Endothelial cell of umbilical vein (primary cell): ENCODE measurements around a stretch of chr16.

DNA sequence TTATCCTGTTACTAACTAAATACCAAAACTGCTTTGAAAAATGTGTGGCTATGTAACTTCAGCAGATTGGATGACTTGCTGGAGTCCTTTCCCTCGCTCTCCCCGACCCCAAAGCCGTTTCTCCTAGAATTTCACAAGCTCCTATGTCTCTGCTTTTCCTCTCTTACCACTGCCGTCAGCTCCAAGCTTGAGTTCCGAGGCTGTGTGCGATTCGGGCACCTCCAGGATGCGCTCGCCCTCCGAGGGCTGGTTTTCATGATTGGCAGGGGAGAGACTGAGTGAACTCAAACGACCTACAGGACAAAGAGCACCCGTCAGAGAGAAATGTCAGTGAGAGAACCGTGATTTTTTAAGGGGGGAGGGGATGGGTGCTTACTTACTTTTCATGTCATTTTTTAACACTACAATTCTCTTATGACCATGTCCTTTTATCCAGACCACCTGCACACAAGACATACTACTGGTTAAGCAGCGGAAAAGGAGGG lies 42.7 kb downstream of the MARF1 start:
- PRO-cap: no peak
CAGE:
- cytosol, long polyA minus RNA: no peak
- cytosol, long polyA plus RNA: no peak
- long polyA plus RNA: no peak
- nucleus, long polyA minus RNA: no peak
- nucleus, long polyA plus RNA: no peak

GRCh38 chr16:15803494-15804112 lies 53.2 kb downstream of the MYH11 start:
- PRO-cap: no peak
CAGE:
- cytosol, long polyA minus RNA: no peak
- cytosol, long polyA plus RNA: no peak
- long polyA plus RNA: no peak
- nucleus, long polyA minus RNA: no peak
- nucleus, long polyA plus RNA: no peak

DNA sequence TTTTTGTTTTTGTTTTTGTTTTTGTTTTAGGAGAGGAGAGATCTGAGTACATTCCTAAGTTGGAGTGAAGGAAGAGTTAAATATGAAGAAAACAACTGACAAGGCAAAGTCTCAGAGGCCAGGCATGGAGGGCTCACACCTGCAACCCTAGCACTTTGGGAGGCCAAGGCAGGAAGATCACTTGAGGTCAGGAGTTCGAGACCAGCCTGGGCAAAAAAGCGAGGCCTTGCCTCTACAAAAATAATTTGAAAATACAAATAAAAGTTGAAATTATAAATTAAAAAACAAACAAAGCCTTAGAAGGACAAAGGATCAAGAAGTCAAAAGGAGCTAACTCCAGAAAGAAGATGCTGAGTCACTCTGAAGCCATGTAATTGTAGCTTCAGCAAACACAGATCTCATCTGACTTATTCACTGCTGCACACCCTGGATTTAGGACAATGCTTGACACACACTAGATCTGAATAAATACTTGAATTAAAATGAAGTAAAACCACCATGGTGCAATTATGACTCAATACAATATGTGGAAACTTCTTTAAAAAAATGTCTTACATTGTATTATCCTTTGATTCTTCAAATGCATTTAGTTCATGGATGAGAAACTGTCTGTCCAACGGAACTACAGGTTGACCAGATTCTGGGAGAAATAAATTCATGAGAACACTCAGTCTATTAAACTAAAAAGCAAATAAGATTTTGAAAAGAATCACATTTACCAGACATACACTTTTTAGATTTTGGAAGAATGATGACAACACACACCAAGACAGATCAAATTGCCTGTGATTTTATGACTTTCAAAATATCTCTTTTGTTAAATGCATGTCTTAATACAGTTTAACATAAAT lies 8.9 kb downstream of the CEP20 start:
- PRO-cap: no peak
CAGE:
- cytosol, long polyA minus RNA: no peak
- cytosol, long polyA plus RNA: no peak
- long polyA plus RNA: no peak
- nucleus, long polyA minus RNA: no peak
- nucleus, long polyA plus RNA: no peak

- PRO-cap: no peak
CAGE:
- cytosol, long polyA minus RNA: no peak
- cytosol, long polyA plus RNA: no peak
- long polyA plus RNA: no peak
- nucleus, long polyA minus RNA: no peak
- nucleus, long polyA plus RNA: no peak
Measured at GRCh38 chr16:15961561-15962109, 12.2 kb downstream of the ABCC1 start.

DNA sequence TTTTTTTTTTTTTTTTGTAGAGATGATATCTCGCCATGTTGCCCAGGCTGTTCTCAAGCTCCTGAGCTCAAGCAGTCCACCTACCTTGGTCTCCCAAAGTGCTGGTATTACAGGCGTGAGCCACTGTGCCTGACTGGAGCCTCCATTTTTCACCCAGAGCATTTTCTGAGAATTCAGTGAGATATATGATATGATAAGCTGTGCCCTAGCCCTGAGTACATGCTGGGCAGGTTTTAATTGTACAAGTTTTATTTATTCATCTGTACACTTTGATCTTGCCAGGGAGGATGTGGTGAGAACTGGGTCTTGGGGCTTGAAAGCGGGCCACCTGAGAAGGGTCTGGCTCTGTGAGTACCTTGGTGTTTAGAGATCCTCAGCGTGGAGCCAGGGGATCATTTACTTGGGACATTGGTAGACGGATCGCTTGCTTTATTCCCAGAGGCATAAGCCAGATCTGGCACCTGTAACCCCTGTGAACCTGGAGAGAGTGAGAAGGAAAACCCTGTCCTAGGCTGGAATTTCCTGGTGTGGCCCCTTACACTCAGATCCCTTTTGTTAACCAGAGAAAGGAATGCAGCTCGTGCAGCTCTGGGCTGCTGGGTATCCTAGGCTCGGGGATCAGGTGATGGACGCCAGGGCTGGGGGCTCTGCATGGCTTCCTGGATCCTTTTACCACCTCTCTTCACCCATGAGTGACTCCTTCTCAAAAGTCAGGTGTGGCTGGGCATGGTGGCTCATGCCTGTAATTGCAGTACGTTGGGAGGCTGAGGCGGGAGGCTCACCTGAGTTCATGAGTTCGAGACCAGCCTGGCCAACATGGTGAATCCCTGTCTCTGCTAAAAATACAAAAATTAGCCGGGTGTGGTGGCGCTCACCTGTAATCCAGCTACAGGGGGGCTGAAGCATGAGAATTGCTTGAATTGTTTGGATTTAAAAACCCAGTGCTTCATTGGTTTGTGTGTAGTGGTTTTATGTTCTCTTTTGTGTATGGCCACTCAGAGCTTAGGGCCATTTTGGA lies 92.0 kb downstream of the ABCC1 start:
- PRO-cap: no peak
CAGE:
- cytosol, long polyA minus RNA: no peak
- cytosol, long polyA plus RNA: no peak
- long polyA plus RNA: no peak
- nucleus, long polyA minus RNA: no peak
- nucleus, long polyA plus RNA: no peak

- PRO-cap: no peak
CAGE:
- cytosol, long polyA minus RNA: no peak
- cytosol, long polyA plus RNA: no peak
- long polyA plus RNA: no peak
- nucleus, long polyA minus RNA: no peak
- nucleus, long polyA plus RNA: no peak
Measured at GRCh38 chr16:16045442-16046302, 96.3 kb downstream of the ABCC1 start.

DNA sequence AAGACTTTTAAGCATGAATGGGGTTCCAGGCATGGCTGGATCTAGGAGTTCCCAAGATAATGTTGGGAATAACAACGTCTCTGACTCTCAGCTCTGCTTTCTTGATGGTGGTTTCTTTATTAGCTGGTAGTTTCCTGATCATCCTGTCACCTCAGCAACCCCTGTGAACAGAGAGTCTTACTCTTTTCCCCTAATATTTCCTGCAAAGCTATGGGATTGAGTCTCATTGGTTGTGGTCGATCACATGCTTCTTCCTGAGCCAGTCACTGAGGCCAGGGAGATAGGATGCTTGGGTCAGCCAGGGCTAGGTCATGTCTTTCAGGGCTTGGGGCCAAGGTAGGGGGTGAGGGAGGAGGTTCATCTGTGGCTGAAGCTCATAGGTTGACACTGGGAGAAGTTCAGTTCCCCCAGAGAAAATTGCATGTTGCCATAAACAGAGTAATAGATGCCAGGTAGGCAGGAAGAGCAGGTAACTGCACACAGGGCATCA lies 114.3 kb downstream of the ABCC1 start:
- PRO-cap: no peak
CAGE:
- cytosol, long polyA minus RNA: no peak
- cytosol, long polyA plus RNA: no peak
- long polyA plus RNA: no peak
- nucleus, long polyA minus RNA: no peak
- nucleus, long polyA plus RNA: no peak

DNA sequence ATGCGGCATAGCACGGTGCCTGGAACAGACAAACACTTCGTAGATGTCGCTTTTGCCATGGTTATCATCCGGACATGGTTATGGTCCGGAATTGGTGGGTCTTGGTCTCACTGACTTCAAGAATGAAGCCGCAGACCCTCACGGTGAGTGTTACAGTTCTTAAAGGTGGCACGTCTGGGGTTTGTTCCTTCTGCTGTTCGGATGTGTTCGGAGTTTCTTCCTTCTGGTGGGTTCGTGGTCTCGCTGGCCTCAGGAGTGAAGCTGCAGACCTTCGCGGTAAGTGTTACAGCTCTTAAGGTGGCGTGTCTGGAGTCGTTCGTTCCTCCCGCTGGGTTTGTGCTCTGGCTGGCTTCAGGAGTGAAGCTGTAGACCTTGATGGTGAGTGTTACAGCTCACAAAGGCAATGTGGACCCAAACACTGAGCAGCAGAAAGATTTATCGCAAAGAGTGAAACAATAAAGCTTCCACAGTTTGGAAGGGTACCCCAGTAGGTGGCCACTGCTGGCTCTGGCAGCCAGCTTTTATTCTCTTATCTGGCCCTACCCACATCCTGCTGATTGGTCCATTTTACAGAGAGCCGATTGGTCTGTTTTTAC lies 119.5 kb downstream of the ABCC6 start:
- PRO-cap: no peak
CAGE:
- cytosol, long polyA minus RNA: no peak
- cytosol, long polyA plus RNA: no peak
- long polyA plus RNA: no peak
- nucleus, long polyA minus RNA: no peak
- nucleus, long polyA plus RNA: no peak

DNA sequence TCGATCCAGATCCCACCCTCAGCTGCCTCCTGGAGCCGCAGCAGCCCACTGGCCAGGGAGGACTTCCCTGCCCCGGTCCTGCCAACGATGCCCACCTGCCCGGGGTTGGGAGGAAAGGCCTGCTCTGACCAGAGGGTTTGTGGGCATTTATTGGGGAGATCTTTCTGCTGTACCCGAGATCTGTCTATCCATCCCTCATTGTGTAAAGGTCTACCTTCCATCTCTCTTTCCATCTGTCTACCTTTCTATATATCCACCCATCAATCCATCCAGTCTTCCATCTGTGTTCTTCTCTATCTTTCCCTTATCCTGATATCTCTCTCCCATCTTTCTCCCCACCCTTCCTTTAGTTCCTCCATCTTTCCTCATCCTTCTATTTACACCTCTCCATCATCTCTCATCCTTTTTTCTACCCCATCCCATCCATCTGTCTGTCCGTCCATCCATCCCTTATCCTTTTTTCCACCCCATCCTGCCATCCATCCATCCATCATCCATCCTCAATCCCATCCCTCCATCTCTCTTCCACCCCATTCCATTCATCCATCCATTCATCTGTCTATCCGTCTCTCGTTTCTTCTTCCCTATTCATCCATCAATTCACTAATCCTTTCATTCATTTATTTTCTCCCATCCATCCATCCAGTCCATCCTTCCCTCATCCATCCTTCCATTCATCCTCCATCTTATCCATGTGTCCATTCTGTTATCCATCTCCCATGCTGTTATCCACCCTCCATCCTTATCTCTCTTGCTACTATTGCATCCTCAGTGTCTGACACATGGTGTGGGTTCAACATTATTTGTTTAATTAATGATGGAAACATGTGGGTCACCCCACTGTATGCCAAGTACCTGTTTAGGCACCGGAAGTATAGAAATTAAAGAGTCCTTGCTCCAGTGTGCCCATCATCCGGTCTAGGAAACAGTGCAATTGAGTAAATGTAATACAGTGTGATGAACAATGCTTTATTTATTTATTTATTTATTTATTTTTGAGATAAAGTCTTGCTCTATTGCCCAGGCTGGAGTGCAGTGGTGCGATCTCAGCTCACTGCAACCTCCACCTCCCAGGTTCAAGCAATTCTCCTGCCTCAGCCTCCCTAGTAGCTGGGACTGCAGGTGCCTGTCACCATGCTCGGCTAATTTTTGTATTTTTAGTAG lies 68.0 kb downstream of the ABCC6 start:
- PRO-cap: no peak
CAGE:
- cytosol, long polyA minus RNA: no peak
- cytosol, long polyA plus RNA: no peak
- long polyA plus RNA: no peak
- nucleus, long polyA minus RNA: no peak
- nucleus, long polyA plus RNA: no peak

- PRO-cap: no peak
CAGE:
- cytosol, long polyA minus RNA: no peak
- cytosol, long polyA plus RNA: no peak
- long polyA plus RNA: no peak
- nucleus, long polyA minus RNA: no peak
- nucleus, long polyA plus RNA: no peak
Measured at GRCh38 chr16:17125545-17125987, 345.2 kb downstream of the XYLT1 start.

DNA sequence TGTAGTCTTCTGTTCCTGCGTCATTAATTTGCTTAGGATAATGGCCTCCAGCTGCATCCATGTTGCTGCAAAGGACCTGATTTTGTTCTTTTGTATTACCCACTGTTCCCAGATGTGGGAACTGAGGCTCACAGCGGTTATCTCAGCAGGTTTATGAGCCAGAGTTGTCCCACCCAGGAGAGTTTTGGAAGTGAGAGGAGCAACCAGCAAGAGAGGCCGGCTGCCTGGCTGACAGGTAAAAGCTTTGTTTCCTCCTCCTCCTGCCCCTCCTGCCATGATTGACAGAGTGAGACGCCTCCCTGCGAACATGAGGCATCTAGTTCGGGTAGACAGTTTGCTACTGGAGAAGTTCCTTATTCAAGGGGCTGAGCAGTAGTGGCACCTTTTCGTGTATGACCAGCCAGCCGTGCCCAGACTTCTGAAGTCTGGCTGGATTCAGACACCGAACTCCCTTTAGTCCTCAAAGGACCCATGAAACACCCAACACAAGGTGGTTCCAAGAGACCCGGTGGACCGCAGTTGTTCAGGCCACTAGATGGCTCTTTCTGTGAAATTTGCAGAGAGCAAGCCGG lies 192.9 kb downstream of the XYLT1 start:
- PRO-cap: no peak
CAGE:
- cytosol, long polyA minus RNA: no peak
- cytosol, long polyA plus RNA: no peak
- long polyA plus RNA: no peak
- nucleus, long polyA minus RNA: no peak
- nucleus, long polyA plus RNA: no peak

DNA sequence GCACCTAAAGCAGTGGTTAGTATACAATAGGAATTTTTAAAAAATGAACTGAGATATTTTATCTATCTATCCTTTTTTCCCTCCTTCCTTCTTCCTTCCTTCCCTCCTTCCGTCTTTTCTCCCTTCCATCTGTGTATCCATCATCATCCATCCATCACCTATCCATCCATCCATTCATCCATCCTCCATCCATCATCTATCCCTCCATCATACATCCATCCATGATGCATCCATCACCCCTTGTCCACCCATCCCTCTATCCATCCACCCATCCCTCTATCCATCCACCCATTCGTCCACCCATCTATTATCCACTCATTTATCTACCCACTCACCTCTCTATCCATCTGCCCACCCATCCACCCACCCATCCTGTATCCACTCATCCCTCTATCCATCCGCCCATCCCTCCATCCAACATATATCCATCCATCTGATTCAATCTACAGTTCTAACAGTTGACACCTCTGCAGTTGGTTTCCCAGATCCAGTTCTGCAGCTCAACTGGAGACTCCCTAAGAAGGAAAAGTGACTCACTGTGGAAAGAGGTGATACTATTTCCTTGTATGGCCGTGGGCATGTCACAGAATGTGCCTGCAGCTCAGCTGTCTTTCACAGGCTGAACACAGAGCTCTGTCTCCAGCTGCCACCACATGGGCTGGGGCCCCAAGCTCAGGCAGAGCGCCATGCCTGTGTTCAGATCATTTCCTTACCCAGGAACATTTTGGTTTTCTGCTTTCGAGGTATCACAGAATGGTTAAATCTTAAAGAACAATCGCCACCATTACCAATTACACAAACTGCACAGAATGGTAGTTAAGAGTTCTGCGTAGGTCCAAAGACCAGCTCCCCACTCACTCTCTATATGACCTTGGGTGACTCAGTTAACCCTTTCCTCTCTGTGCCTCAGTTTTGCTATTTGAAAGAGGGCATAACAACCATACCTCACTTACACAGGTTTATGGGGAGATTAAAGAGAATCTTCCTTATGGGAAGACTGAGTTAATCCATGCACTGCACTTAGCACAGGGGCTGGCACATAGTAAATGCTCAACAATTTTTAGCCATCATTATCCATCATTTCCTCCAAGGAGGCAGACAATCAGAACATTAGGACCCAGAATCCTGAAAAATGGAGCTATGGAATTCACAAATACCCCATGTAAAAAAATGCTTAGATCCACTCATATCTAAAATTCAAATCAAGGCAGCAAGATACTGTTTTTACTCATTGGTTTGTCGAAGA lies 130.6 kb downstream of the XYLT1 start:
- PRO-cap: no peak
CAGE:
- cytosol, long polyA minus RNA: no peak
- cytosol, long polyA plus RNA: no peak
- long polyA plus RNA: no peak
- nucleus, long polyA minus RNA: no peak
- nucleus, long polyA plus RNA: no peak

GRCh38 chr16:17367864-17368448 lies 102.8 kb downstream of the XYLT1 start:
- PRO-cap: no peak
CAGE:
- cytosol, long polyA minus RNA: no peak
- cytosol, long polyA plus RNA: no peak
- long polyA plus RNA: no peak
- nucleus, long polyA minus RNA: no peak
- nucleus, long polyA plus RNA: no peak

DNA sequence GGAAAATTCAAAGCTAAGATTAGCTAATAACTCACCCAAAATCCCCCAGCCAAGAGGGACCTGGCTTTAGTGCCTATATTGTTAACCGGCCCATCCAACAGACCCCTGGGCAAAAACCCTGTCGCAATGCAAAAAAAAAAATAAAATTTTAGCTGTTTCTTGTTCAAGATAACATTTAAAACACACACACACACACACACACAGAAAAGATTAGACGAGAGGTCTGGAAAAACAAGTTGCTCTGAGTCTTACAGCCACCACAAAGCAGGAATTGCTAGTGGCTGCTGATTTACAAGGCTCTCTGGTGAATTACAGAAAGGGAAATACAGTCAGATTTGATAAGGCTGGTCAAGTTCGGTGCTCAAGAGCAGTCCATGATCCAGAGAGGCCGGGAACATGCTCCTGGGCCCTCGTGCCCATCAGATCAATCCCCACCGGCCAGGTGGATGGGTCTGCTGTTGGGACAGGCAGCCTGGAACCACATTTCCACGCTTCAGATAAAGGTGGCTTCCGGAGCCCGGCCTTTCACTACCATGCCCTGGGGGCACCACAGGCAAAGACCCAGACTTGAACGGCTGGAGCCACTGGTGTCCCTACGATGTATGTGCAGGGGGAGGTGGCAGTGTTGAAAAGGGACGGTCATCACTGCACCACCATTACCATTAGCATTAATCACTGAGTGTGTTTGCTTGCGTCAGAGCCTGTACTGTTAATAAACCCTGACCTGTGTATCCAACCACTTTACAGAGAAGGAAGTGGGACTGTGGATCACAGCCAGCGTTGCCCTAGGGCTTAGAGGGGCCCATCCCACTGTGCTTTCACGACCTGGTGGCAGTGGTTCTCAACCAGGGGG lies 95.2 kb downstream of the XYLT1 start:
- PRO-cap: no peak
CAGE:
- cytosol, long polyA minus RNA: no peak
- cytosol, long polyA plus RNA: no peak
- long polyA plus RNA: no peak
- nucleus, long polyA minus RNA: no peak
- nucleus, long polyA plus RNA: no peak

- PRO-cap: no peak
CAGE:
- cytosol, long polyA minus RNA: no peak
- cytosol, long polyA plus RNA: no peak
- long polyA plus RNA: no peak
- nucleus, long polyA minus RNA: no peak
- nucleus, long polyA plus RNA: no peak
Measured at GRCh38 chr16:17392062-17392540, 78.7 kb downstream of the XYLT1 start.

GRCh38 chr16:17437235-17437932 lies 33.4 kb downstream of the XYLT1 start:
- PRO-cap: no peak
CAGE:
- cytosol, long polyA minus RNA: no peak
- cytosol, long polyA plus RNA: no peak
- long polyA plus RNA: no peak
- nucleus, long polyA minus RNA: no peak
- nucleus, long polyA plus RNA: no peak

DNA sequence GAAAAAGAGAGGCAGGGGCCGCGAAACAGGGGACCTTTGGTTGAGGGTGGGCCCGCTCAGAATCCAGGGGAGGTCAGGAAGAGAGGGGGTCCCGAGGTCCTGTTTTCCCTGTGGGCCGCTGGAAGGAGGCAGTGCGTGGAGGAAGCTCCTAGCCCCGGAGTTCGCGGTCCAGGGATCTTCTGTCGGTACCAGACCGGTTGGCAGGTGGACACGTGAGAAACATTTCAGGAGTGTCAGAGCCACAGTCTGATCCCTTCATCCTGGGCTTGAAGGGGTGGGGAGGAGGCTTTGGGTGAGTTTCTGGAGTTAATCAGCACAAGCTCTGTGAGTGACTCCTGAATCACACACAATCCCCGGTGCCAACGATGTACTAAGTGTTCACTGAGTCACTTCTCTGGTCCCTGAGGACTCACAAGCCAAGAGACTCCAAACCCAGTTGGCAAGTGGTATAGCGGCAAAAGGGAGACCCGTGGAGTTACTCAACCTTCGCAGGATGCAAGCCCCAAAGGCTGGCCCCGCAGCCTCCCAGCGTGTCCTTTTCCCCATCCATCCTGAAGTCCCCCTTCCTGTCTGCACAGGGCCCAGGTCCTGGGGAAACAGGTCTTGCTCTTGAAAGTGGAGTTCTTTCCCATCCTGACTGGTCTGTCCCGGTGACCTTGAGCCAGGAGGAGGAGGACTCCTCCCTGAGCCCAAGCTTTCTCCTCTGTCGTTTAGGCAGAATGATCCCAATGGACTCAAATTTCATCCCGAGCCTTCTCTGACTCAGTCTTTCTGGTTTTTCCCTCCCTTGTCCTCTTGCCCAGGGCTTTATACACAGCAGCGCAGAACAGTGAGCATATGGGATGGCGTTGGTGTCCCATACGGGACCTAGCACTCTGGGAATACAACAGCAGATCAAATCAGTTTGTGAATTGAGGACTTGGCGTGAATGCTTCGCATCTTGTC lies 650 bp upstream of the XYLT1 start:
- PRO-cap: no peak
CAGE:
- cytosol, long polyA minus RNA: no peak
- cytosol, long polyA plus RNA: no peak
- long polyA plus RNA: no peak
- nucleus, long polyA minus RNA: no peak
- nucleus, long polyA plus RNA: no peak

DNA sequence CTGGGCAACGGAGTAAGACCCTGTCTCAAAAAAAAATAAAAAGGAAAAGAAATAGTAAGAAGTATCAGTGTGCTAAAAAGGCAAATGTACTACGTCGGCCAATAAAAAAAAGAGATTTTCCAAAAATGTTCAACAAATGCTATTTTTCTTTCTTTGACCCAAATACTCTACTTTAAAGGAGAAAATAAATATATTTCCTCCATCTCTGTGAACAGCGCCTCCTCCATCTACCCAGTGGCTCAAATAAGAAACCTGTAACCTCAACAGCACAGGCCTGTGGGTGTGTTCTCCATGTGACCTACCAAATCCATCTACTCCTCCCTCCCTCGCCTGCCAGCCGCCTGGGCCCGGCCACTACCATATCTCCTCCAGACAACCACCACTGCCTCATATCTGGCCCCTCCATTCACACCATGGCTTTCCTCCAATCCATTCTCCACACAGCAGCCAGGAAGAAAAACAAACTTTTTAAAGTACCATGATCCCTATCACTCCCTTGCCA lies 26.6 kb downstream of the NOMO2 start:
- PRO-cap: no peak
CAGE:
- cytosol, long polyA minus RNA: no peak
- cytosol, long polyA plus RNA: no peak
- long polyA plus RNA: no peak
- nucleus, long polyA minus RNA: no peak
- nucleus, long polyA plus RNA: no peak

- PRO-cap: no peak
CAGE:
- cytosol, long polyA minus RNA: no peak
- cytosol, long polyA plus RNA: no peak
- long polyA plus RNA: no peak
- nucleus, long polyA minus RNA: no peak
- nucleus, long polyA plus RNA: no peak
Measured at GRCh38 chr16:18570945-18571419, 9.1 kb upstream of the NOMO2 start.

GRCh38 chr16:18787930-18788660 lies 2.0 kb downstream of the RPS15A start:
- PRO-cap: no peak
CAGE:
- cytosol, long polyA minus RNA: no peak
- cytosol, long polyA plus RNA: no peak
- long polyA plus RNA: no peak
- nucleus, long polyA minus RNA: no peak
- nucleus, long polyA plus RNA: no peak